Temporal lobe (tissue), 2 donors: ENCODE measurements around a stretch of chr10.

- RAMPAGE, long total RNA = no peak
These were observed 25.2 kb downstream of the CACUL1 start for GRCh38 chr10:118729497-118730028.

- RAMPAGE, long total RNA = no peak
These were observed 37.6 kb upstream of the CACUL1 start for GRCh38 chr10:118792380-118792786.

DNA sequence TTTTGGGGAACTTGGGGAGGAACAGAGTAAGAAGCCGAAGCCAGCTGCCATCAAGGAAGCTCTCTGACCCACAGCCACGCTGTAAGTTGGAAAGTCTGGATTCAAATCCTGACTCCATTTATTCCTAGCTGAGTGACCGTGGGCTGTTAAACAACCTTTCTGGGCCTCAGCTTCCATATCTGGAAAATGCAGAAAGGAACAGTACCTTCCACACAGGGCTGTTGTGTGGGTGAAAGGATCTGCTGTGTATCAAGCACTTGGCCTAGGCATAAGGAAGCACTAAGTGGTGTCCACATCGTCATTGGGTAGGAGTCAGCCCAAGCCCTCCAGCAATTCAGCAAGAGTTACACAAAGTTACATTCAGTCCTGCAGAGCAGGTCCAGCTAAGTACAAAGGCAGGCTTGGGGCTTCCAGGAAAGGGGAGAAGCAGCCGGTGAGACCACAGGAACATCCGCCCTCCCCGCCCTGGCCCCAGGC, 69.5 kb upstream of the NANOS1 start:
- RAMPAGE, long total RNA = no peak

GRCh38 chr10:119033900-119034854, 4.7 kb downstream of the NANOS1 start:
- RAMPAGE, long total RNA = no peak

- RAMPAGE, long total RNA = no peak
These were observed 20.2 kb downstream of the NANOS1 start for GRCh38 chr10:119049549-119050334.

GRCh38 chr10:119059591-119060298, 20.9 kb downstream of the EIF3A start:
- RAMPAGE, long total RNA = no peak

- RAMPAGE, long total RNA = no peak
These were observed 18.8 kb downstream of the EIF3A start for GRCh38 chr10:119061647-119062288.

DNA sequence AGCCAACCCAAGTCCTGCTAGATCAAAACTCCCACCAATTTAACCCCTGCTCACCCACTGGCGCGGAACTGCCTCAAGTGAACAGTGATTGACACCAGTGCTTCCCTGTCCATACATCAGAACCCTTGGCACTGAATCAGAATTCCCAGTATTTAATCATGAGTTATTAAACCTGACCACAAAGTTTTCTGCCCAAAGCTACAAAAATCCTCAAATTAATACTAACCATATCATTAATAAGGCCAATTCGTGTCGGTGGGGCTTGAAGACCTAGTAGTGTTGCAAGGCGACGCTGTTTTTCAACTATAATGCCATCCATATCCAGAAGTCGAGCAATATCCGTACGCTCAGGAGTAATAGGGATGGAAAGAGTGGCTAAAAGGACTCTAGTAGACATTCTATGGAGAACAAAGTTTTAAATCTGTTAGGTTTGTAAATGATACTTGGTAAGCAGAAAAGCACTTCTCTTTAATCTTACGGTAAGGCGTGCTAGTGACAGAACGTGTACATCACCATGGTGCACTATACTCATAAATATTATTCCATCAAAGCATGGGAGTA, 15.4 kb downstream of the EIF3A start:
- RAMPAGE, long total RNA = no peak

- RAMPAGE, long total RNA = no peak
These were observed 3.2 kb upstream of the DENND10 start for GRCh38 chr10:119100659-119101134.

- RAMPAGE, long total RNA = no peak
These were observed 1.4 kb downstream of the GRK5 start for GRCh38 chr10:119208574-119209341.

- RAMPAGE, long total RNA = no peak
These were observed 2.7 kb downstream of the GRK5 start for GRCh38 chr10:119209907-119210536.

DNA sequence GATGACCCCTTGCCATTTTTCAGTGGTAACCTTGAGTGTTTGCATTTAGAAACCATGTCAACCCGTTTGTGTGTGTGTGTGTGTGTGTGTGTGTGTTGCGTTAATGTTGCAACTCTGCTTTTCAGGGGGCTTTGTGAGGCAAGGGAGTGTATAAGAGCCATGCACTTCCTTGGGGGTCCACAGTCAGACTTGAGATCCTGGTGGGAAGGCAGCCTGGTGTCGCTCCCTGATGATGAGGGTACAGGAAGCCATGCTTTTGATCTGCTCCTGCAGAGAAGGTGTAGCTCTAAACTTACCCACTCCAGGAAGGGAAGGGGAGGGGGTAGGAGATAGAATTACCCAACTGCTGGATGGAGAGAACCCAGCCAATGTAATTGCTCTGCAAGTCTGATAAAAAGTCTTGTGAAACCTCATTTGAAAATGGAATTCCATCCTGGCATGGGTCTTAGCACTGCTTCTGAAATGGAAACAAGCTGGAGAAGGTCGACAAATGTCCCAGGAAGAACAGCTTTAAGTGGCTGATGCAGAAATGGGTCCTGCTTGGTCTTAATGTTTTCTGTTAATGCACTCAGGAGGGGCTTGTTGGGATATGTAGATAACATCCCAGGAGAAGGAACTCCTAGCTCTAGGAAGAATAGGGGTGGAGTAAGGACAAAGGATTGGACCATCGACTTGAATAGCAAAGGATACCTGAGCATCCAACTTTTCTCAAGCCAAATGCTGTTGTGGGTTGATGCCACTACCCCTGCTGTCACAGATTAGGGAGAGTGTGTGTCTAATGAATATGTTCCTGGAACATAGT, 10.8 kb downstream of the GRK5 start:
- RAMPAGE, long total RNA = no peak

GRCh38 chr10:119246742-119247696, 39.6 kb downstream of the GRK5 start:
- RAMPAGE, long total RNA = no peak

- RAMPAGE, long total RNA = no peak
These were observed 156.0 kb downstream of the RGS10 start for GRCh38 chr10:119386454-119387029.

DNA sequence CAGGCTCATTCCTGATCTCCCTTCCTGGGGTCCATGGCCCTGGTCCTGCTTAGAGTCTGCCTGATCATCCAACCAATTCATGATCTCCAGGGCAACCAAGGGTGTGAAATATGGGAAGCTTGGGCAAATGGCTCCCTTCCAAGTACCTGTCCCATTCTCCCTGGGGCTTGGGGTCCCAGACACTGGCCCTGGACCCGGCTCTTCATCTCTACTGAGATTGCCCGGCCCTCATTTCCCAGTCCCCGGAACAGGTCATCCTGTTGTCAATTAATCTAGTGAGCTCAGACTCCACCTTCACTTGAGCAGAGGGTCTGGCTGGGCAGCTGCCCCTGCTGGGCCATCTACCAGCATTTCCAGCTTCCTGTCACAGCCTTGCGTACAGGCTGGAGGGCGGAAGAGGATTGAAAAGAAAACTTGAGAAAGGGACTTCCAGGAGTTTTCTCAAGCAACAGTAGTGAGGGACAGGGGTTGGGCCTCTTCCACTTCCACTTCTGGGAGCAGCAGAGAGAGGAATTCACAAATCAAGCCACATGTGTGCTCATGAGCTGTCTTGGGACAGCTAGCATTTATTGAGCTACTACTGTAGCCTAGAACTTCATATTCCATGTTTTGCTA, 136.1 kb downstream of the RGS10 start:
- RAMPAGE, long total RNA = no peak

DNA sequence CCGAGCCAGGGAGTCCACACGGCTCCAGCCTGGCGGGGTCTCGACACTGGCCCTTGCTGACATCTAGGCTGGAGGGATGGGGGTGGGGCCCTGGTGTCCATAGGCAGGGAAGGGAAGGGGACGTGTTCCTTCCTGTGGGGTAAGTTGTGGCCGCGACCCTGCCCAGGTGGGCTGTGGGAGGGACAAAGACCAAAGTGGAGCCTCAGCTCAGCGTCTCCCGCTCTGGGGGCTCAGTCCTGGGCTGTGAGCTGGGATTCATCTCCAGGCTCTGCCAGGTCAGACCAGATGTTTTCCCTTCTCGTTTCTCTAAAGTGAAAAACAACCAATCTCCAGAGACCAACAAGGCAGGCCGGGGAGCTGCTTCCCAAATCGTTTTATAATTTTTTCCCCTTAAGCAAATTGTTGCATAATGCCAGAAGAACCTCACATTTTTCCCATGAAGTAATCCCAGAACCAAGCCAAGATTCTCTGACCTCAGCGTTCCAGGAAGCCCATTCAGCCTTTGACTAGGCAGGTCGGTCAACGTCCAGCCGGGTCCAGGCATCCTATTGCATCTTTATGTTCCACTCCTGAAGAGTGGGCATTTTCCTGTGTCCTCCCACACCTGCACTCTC, 101.2 kb downstream of the RGS10 start:
- RAMPAGE, long total RNA = no peak

DNA sequence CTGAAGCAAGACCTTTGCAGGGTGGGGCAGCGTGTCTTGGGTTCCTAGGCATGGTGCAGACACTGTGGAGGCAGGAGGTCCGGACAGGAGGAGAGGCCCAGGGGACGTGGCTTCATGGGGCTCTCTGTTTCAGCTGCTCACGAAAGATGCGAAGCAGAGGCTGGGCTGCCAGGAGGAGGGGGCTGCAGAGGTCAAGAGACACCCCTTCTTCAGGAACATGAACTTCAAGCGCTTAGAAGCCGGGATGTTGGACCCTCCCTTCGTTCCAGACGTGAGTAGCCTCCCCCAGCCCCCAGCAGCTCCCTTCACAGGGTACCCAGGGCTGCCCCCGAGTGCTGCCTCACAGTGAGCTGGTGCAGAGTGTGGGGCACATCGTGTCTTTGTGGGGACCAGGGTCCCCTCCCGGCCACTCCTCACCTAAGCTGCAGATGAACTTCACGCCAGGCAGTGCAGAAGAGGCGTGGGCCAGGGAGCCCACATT, 94.5 kb downstream of the RGS10 start:
- RAMPAGE, long total RNA = no peak

DNA sequence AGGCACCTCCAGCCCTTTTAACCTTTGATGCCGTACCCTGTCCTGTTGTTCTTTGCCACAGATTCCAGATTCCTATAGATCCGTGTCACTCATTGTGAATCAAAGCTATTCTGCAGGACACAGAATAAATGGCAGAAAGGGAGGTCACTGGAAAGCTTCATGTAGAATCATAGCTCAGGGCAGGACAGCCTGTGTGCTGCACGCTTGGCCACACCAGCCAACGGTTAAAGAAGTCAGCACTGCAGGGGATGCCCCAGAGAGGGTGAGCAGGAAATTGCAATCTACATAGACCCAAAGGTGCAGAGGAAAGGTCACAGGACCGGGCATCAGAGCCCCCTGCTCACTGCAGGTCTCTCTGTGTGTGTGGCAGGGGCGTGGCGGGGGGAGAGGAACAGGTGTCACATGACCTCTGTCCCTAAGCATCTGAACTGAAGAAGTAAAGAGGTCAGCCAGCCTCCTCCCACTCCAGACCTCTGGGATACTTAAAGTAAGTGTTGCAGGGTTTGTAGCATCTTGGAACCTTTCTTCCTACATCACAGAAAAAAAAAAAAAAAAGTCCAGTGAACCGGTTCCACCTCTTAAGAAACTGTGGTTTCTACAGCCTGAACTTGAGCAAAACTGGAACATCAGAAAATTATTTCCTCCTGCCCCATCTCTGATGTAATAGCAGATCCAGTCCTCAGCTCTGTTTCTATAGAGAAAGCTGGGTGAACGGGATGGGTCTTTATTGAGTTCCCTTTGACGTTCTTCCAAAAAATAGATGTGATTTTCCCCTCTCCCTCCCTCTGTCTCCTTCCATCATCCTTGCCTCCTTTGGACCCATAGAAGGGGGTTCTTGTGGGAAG, 64.3 kb downstream of the RGS10 start:
- RAMPAGE, long total RNA = no peak

- RAMPAGE, long total RNA = no peak
These were observed 6.1 kb downstream of the RGS10 start for GRCh38 chr10:119536062-119537121.

DNA sequence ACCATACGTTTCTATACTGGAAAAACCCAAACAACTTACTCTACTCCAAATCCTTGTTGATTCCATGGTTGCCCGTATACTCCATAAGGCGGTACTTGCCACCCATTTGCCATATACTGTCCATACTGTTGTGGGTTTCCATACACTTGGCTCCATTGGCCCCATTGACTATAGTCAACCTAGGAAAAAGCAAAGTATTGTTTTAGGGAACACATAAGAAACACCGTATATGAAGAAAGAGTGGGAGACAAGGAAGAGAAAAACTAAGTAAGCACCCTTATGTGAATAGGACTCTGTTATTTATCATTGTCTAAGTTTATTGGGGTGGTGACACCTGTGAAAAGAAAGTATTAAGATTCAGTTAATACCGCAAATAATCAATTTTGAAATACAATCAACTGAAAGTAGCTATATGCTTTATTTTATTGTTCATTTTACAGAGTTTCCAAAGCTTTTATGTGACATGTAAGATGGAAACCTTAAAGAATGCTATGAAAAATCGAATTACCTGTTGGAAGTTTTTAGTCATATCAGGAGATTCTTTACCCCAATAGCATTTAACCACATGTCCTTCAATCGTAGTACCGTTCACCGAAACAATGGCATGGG, 20.1 kb downstream of the TIAL1 start:
- RAMPAGE, long total RNA = no peak